Left colon (tissue), 1 donor: ENCODE measurements around the genes SMIM42, VSIG8 and CFAP45.

DNA sequence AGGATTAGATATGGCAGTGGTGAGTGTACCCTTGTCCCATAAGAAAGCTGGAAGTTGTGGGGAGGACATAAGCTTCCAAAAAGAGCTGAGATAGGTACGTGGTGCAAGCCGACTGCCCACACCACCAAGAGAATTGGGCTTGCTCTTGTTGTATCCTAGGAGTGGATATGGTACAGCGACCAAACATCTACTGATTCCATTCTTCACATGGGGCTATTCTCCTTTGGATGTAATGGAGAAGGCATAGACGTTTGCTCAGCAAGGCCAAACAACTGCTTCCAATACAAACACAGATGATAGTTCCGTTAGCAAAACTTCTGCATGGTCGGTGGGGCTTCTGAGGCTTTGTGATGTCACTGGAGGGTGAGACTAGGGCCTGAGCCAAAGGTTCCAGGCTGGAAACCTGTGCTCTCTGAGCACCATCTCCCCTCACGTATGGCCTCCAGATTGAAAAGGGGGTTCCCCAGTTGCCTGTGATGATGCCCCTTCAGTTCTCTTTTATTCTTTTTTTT, at the start of gene SMIM42:
Gene SMIM42 (minus strand): TSS at position 296 of the 512 bp plus-strand sequence.
- PRO-cap = no peak

GRCh38 chr1:158149380-158150079, 21.4 kb upstream of the SMIM42 start:
- PRO-cap = no peak

DNA sequence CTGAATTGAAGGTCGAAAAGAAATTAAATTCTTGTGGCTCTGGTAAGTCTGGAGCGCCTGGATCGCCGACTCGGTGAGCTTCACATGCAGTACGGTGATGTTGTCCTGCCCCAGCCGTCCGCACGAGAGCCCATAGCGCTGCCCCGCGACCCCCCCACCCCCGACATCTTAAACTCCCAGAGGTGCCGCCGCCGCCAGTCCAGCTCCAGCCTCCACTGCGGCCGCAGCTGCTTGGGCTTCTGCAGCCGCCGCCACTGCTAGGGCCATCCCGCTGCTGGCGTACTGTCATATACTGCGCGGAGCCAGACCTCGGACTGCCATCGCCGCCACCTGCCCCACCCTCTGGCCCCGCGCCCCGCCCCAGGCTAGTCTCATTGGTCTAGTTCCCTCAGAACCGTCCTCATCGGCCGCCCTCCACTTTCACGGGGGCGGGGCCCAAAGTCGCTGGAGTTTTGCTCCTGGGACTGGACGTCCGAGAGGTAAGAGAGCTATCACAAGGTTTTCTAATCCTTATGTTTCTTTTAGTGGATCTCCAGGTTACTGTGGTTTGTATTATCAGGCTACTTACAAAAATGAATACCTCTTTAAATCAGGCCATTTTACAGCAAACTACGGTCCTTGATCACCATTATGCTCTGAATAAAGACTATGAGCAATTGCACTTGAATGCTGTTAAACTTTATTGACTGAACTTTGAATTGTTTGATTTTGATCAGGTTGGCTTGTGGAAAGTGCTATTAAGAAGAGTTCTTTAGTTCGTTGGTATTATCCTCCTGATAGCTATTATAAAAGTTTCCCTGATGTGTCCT, 2.9 kb upstream of the CD1D start:
- PRO-cap = bidirectional peak, plus-strand start at position 467 of the sequence, minus-strand start at position 291 of the sequence

DNA sequence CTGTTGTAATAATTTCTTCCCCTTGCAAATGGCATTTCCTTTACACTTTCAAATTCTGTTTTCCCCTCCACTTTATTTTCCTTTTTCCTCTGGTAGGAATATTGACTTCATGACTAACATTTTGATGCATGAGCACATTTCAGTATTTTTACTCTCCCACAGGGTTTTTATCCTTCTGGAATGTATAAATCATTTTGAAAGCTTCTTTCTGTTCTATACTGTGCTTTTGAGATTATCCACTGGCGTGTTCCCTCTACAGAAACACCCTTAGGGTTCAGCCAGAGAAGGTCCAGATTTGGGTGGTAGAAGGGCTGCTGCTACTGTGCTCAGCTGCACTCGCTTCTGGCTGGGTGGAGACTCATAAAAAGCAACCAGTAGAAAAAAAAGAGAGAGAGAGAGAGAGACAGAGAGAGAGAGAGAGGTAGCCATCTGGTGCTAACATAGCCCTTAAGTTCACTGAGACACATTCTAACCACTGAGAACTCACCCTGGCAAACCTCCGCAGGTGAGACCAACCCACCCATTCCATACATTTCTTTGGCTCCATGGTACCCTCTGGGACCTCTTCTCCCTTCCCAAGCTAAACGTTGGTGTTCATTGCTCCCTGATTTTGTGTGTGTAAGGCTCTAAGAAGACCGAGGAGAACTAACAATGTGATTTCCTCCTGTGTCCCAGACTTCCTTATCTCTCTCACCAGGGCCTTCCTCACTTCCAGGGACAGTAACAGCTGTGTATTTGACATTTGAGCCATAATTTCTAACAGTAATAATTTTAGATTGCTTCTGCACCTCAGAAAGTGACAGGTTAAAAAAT, 7.1 kb downstream of the APCS start:
- PRO-cap = no peak

- PRO-cap = no peak
Measured at GRCh38 chr1:159713257-159713752, 1.1 kb downstream of the CRP start.

DNA sequence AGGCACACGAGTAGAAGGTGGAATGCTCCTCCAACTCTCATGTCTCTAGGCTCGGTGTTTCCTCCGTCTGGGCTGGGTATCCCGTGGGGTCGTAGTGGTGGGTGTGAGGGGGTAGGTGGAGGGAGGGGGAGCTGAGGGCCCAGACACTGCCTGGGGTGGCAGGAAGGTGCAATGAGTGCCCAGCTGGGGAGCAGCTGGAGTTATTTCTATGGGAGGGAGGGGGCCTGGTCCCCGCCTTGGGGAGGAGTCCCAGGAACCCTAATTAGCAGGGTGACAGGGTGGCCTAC, at the start of gene VSIG8:
Gene VSIG8 (minus strand): TSS at position 177 of the 287 bp plus-strand sequence.
- PRO-cap = no peak

DNA sequence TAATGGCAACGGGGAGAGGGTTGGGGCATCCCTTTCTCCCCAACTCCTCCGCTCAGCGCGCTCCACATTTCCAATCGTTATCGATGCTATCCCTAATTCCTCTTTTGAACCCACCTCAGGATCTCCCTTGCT, 275 bp downstream of the CFAP45 start:
- PRO-cap = no peak

- PRO-cap = bidirectional peak, plus-strand start at chr1:159900285, minus-strand start at chr1:159900159
Measured at GRCh38 chr1:159899956-159900911, at the start of gene CFAP45. Gene CFAP45, minus strand, starts transcription at chr1:159900165.

- PRO-cap = no peak
Measured at GRCh38 chr1:159917347-159917783, 7.9 kb downstream of the TAGLN2 start.

GRCh38 chr1:159924212-159924904, 949 bp downstream of the TAGLN2 start:
- PRO-cap = bidirectional peak, plus-strand start at chr1:159924670, minus-strand start at chr1:159924610

- PRO-cap = unidirectional peak, minus-strand start at chr1:159939769
Measured at GRCh38 chr1:159939705-159940371, 5.6 kb downstream of the IGSF9 start.

GRCh38 chr1:159960781-159961674, 7.0 kb upstream of the SLAMF9 start:
- PRO-cap = bidirectional peak, plus-strand start at chr1:159961240, minus-strand start at chr1:159960895; unidirectional peak, plus-strand start at chr1:159961346

DNA sequence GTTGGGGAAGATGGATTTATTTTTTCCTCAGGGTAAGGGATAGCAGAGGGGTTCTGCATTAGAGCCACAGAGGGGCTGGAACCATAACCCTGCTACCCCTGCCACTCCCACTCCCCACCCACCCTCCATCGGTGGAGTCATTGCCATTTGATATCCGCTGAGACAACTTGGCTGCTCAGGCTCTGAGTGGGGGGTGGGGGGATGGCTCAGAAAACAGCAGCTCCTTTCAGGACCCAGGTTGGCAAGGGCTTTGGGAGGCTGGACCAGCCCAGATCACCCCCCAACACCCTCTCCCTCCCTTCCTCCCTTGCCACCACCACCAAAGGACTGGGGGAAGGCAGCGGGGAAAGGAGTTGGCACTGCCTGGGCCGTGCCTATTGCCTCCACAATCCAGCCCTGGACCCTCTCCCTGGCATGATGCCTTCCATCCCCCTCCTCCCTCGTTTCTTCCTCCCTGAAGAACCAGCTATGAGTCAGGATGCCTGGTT, 1.7 kb downstream of the KCNJ10 start:
- PRO-cap = no peak

- PRO-cap = no peak
Measured at GRCh38 chr1:160100888-160101640, 2.6 kb upstream of the IGSF8 start.

DNA sequence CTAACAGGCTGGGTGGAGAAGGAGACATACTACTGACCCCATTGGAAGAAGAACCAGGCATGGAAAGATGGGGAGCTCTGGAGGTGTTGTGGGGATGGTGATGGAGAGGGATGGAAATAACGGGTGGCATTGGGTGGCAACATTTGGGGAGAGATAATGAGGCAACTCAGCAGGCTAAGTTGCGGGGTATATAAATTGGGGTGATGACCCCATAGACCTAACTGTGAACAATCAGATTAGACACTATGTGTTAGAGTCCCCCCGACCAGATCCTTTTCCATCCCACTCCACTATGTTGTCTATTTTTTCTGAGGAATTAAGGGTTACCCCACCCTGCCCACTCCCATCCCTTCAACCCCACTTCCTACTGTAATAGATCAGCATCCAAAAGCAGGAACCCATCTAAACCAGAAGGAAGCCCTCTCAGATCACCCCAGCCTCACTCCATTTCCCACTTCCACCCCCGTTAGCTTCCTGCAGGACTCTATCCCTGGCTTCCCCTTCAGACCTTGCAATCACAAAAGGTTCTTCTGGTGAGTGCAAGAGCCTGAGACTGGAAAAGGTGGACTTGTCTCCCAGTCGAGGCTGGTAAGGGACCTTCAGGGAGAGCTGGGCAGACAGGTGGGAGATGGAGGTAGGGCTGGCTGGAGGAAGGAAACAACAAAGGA, 10.0 kb upstream of the ATP1A4 start:
- PRO-cap = no peak

DNA sequence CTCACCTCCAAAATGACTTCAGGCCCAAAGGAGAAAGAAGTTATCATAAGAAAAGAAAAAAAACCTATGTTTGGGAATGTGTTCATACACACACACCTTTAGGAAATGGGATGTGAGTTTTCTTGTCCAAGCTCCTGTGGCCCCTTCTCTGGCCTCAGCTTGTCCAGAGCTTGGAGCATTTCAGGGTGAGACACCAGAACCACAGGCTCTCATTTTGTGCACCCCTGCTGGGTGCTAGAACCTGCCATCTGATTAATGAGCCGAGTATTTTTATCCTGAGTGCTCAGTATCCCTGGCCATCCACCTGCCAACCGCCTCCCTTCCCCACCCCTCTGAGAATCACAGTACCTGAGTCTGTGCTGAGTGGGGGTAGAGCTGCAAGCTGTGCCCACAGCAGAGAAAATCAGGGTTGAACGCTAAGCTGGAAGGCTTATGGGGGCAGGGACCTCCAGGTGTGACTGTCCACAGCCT, 1.3 kb downstream of the CASQ1 start:
- PRO-cap = no peak

GRCh38 chr1:160307281-160308165, 22.6 kb upstream of the PEX19 start:
- PRO-cap = no peak

DNA sequence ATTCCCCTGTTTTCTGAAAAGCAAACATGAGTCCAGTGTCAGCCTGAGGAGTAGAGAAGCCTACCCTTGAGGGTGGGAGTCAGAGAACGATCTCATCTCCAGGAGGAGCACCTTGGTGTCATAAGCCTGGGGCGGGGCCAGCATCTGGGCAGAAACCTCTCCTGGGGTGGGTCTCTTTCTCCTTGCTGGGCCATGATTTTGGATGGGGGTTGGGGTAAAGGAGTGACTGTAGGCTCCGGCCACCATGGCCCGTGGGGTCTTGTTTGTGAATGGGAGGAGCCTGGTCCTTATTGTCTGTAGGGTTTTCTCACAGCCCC, 5.9 kb downstream of the VANGL2 start:
- PRO-cap = no peak

- PRO-cap = no peak
Measured at GRCh38 chr1:160428788-160429124, 28.4 kb downstream of the VANGL2 start.

- PRO-cap = no peak
Measured at GRCh38 chr1:160499679-160500083, 23.4 kb downstream of the SLAMF6 start.